Glomerular endothelial cell (primary cell): ENCODE results near the gene HIF1A.

GRCh38 chr14:60646631-60646833, 2.7 kb downstream of the SIX1 start:
- RAMPAGE, long total RNA, result no peak

GRCh38 chr14:60722617-60722871, 1.6 kb downstream of the SIX4 start:
- RAMPAGE, long total RNA, result no peak

- RAMPAGE, long total RNA, result no peak
Observed at GRCh38 chr14:61277852-61278144, 3.3 kb downstream of the TMEM30B start.

DNA sequence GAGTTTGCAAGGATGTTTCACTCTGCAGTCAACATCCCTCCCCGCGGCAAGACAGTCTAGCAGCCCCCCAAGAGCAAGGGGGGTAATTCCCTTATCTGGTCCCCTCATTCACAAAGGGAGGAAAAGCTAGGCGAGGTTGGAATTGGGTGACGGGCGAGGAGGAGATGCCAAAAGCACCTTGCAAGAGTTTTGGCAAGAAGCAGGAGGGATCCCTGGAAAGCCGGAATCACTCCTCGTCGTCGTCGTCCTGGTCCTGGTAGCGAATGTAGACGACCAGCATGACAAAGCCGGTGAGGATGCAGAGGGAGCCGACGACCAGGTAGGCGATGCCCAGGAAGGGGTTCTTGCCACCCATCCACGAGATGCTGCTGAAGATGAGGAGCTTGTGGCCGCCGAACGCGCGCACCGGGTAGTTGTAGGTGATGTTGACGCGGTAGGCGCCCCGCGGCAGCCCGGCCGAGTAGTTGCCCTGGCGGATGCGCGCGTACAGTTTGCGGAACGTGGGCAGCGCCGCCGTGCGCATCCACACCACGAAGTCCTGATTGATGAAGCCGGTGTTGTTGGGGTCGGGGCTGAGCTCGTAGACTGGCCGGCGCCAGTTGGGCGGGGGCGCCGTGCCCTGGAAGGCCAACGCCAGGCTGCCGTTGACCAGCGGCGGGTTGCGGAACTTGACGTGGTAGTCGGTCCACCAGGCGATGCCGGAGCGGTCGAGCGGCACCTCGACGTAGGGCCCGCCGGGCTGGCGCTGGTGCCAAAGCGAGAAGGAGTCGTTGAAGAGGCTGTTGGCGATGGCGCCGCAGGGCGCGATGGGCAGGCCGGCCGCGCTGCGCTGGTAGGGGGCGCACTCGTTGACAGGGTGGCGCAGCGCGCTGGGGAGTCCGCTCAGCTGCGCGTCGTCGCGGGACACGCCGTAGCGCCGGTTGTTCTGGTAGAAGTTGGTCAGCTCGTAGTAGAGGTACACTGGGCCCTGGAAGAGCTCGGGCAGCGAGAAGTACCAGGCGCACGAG, 969 bp downstream of the TMEM30B start:
- RAMPAGE, long total RNA, result no peak

DNA sequence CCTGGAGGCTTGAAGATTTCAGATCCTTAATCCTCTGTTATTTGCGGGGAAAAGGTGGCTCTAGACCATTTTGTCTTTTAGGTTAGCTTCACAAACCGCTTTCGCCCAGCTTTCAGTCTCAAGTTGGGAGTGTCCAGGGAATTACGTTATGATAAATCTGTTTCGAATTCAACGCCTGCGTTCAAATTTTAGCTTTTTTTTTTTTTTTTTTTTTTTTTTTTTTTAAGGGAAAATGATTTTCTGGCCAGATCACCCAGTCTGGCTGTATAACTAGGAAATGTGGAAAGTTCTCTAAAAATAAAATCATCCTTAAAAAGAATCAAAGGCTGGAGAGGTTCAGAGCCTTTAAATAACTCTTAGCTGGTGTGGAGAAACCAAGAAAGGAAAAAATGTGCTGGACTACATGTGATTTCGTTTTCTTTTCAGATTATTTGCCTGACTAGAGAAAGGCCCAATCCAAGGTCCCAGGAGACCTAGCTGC, 580 bp upstream of the TMEM30B start:
- RAMPAGE, long total RNA, result no peak

DNA sequence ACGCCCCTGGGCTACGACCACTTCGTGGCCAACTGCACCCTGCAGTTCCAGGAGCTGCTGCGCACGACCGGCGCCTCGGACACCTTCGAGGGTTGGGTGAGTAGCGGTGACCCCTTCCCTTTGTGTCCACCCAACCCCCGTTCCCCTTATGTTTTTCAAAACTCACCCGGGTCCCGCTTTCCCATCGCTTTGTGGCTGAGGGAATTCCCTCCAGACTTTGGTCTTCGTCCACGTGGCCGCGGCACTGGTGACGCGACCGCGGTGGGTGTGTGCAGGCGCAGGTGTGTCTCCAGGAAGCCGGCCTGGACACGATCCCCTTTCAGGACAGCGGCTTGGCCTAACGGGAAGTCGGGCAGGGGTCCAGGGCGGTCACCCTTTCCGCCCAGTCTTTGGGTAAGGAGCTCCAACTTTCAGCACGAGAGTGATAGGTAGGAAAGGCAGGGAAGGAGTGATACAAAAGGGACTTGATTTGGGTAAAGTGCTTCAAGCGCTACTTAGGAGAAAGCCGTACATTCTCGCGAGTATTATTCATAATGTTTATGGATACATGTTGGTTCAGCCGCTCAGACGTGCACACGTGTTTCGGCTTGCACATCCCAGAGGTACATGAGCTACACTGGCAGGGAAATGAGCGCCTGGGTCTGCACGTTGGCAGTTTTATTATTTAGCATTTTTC, 1.1 kb downstream of the PRKCH start:
- RAMPAGE, long total RNA, result start-site peak on the minus strand centred at position 282 of the sequence, 171 bp wide, 11 and 16 reads in 2 replicates

- RAMPAGE, long total RNA, result no peak
Observed at GRCh38 chr14:61323045-61323649, 1.8 kb downstream of the PRKCH start.

GRCh38 chr14:61342454-61343101, 21.2 kb downstream of the PRKCH start:
- RAMPAGE, long total RNA, result no peak

DNA sequence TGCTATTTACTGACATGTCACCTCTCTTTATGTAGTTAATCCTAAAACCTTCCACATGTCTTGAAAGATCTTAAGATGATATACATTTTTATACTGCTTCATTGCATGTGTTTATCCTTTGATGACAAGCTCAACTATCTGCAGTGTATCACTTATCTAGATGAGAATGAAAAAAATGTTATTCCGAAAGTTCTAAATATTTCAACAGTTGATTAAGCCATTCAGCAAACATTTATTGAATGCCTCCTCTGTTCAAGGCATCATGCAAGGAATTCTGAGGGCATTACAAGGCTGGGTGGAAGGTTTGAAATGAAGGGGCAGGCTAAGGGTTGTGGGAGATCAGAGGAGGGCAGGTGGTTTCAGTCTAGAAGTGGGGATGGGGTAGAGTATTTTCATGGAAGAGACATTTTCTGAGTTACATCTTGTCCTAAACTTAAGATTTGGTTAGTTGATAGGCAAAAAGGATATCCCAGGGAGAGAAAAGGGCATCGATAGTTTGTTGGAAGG, 126.9 kb downstream of the PRKCH start:
- RAMPAGE, long total RNA, result no peak

GRCh38 chr14:61472804-61473674, 151.7 kb downstream of the PRKCH start:
- RAMPAGE, long total RNA, result no peak

- RAMPAGE, long total RNA, result no peak
Observed at GRCh38 chr14:61561000-61561373, 134.3 kb upstream of the HIF1A start.

DNA sequence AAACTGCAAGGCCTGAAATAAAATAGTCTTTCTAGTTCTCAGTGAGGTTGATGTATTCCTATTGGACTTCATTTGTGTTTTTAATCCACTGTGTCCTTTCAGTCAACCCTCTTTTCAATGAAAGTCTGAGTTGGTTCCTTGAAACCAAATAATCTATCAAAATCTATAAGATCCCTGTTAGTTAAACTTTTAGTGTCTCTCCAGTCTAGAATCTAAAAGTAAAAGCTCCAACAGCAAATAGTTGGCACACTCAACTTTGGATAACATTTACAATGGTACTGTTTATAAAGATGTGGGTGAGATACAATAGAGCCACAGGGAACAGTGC, 56.9 kb upstream of the HIF1A start:
- RAMPAGE, long total RNA, result no peak

DNA sequence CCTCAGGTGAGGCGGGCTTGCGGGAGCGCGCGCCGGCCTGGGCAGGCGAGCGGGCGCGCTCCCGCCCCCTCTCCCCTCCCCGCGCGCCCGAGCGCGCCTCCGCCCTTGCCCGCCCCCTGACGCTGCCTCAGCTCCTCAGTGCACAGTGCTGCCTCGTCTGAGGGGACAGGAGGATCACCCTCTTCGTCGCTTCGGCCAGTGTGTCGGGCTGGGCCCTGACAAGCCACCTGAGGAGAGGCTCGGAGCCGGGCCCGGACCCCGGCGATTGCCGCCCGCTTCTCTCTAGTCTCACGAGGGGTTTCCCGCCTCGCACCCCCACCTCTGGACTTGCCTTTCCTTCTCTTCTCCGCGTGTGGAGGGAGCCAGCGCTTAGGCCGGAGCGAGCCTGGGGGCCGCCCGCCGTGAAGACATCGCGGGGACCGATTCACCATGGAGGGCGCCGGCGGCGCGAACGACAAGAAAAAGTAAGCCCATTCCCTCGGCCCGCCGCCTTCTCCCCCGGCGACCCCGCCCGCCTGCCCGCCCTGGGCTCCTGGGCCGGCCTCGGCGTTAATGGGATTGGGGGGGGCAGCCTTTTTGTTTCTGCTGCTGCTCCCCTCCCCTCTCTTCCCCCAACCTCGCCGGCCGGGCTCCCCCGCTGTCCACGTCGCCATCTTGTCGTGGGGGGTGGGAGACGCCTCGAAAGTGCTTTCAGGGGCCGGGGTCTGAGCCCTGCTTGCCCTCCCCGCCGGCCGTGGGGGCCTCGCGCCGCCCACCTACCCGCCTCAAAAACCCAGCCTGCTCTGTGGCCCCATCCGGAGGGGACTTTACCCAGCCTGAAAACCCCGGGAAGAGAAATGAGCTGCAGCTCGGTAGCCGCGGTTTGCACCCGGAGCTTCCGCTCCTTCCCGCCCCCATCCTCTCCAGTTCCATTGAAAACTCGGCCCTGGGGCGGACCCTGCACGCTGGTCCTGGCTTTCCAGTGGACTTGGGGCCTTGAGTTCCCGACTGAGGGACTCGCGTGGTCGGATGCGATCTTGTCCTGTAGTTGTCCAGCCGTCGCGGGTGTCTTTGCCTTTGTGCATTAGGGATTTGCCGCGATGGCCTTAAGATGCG, at the start of gene HIF1A:
Gene HIF1A (plus strand): TSS at position 138 of the 1,095 bp plus-strand sequence.
- RAMPAGE, long total RNA, result start-site peak on the plus strand centred at position 170 of the sequence, 71 bp wide, 2,636 and 2,035 reads in 2 replicates

GRCh38 chr14:61696471-61696752, 1.1 kb downstream of the HIF1A start:
- RAMPAGE, long total RNA, result no peak

DNA sequence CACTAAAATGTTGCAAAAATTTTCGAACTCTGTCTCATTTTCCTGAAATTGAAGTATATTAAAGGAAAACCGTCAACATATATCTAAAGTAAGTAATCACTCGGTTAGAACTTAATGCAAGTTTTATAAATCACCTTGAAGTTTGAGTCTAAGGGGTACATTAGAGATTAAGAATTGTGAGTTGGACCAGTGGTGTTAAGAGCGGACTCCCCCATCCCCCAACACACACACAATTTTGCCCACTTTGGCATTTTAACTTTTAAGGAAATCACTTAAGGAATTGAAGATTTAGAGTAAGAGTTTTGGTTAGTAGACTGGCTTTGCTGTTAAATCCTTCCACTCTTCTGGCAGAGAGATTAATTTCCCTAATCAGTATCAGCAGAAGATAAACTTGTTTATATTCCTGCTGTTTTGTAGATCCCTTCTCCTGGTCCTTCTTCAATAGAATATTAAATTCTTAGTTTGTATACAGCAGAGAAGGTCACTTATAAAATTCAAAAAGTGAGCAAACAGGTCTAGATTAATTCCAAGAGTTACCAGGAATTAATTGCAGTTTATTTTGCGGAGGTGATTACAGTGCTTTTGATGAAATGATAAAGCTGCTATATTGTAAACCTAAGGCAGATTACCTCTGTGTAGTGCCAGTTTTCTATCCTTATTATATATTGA, 1.6 kb downstream of the HIF1A start:
- RAMPAGE, long total RNA, result no peak

DNA sequence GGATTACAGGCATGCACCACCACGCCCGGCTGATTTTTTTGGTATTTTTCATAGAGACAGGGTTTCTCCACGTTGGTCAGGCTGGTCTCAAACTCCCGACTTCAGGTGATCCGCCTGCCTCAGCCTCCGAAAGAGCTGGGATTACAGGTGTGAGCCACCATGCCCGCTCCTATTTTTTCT, 20.8 kb upstream of the SNAPC1 start:
- RAMPAGE, long total RNA, result no peak

DNA sequence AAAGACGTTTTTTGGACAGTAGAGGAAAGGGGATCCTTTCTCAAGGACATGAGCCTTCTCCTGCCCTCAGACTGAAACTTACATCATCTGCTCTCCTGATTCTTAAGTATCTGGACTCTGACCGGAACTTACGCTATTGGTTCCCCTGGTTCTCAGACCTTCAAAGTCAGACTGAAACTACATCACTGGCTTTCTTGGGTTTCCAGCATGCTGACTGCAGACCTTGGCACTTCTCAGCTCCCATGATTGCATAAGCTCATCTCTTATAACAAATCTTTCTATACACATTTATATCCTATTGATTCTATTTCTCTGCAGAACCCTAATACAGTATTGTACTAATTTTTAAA, 240.7 kb downstream of the SYT16 start:
- RAMPAGE, long total RNA, result no peak

DNA sequence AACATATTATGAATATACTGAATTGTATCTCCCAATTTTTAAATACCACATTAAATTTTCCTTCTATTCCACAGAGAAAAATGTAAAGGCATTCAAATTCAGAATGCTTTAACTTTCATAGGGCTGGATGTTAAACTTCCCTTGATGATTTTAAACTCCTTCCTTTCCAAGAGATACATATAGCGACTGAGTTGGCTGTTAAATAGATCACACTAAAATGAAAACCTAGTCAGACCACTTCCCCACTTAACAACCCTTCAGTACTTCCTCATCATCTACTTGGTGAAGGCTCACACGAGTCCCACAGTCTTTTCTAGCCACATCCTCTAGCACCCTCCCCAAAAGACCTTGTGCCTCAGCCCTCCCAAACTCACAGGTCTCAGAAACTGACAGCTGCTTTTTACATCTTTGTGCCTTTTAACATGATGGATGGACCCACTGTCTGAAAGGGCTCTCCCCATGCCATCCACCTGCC, 65.0 kb upstream of the GPHB5 start:
- RAMPAGE, long total RNA, result no peak

DNA sequence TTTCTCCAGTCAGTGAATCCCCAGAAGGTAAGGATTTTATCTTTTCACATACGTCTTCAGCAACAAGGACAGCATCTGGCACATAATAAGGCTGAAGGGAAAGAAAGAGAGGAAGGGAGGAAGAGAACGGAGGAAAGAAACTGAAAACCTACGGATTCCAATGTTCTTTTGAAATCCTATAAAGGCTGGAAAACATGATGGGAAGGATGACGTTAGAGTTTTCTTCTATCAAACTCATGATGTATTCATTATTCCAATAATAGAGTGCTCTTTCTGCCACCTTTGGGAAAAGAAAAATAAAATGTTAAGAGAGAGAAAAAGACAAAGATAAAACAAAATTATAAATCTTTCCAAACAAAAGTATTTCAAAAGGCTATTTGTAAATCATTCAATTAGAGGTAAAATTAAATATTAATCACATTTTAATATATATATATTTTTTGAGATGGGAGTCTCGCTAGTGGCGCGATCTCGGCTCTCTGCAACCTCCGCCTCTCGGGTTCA, 65.6 kb upstream of the GPHB5 start:
- RAMPAGE, long total RNA, result no peak

GRCh38 chr14:63499574-63500242, 43.5 kb downstream of the PPP2R5E start:
- RAMPAGE, long total RNA, result no peak